Placental pericyte (primary cell): ENCODE measurements around a stretch of chr5.

DNA sequence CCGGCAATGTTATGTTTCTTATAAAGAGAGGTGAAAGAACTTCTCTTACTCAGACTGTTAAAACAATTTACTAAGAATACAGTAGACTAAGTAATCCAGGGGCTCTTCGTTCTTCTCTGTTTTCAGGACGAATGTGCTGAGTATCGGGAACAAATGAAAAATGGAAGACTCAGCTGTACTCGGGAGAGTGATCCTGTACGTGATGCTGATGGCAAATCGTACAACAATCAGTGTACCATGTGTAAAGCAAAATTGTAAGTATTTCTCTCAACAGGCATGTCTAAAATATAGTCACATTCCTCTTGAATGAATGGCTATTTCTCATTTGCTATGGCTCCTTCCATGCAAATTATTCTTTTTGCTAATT, 50.1 kb upstream of the SPINK14 start:
- CAGE, long polyA plus RNA = no peak

DNA sequence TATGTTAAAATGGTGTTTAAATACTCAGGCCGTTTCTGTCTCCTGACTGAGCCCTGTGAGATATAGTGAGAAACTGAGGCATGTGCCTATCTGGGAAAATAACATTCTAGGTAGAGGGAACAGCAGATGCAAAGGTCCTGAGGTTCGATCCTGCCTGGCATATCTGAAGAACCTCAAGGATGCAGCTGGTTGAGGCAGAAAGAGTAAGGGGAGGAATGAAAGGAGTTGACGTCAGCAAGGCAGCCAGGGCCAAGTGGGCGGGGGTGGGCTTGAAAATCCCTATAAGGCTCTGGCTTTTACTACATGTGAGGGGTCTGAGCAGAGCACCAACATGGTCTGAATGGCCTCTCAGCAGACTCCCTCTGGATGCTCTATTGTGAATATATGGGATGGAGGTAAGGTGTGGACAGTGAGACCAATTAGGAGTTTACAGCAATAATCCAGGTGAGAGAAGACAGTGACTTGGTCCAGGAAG, 69.7 kb downstream of the FBXO38 start:
- CAGE, long polyA plus RNA = no peak

- CAGE, long polyA plus RNA = no peak
These were observed 84.7 kb upstream of the HTR4 start for GRCh38 chr5:148738943-148739425.

- CAGE, long polyA plus RNA = no peak
These were observed 455 bp downstream of the ADRB2 start for GRCh38 chr5:148826888-148827244.

GRCh38 chr5:148843681-148844357, 17.4 kb downstream of the ADRB2 start:
- CAGE, long polyA plus RNA = no peak

DNA sequence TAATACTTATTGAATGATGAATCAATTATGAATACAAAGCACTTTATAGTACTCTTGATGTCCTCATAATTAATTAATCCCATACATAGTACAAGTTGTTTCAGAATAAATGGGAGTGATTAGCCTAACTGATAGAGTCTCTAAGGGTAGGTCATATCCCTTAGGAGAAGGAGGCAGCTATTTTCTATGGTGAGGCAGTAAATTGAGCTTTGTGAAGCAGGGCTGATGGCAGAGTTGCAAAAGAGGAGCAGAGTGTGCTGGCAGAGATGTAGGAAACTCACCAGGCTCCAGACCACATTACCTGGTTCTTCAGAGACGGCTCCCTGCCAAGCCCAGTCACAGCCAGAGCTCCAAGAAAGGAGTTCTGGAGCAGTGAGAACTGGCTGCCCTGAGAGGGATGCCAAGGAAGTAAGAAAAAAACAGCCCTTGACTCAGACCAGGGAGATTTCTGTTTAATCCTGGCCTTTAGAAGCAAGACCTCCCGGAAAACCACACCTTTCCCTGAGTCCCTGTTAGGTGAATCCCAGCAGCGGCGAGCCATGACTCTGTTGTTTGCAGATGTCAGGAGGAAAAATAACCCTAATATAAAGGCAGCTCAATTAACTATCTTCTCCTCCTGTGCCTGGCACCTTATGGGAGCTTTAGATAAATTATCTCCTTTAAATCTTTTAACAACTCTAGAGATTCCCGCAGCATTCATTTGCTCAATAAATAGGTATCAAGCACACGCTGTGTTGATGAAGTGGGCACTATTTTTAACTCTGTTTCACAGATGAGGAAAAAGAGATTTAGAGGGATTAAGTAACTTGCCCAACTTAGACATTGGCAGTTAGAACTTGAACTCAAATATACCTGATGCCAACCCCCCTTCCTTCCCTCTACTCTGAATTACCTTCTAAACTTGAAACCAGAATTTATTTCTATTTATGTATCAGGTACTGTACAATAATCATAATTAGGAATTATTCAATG, 112.7 kb downstream of the SH3TC2 start:
- CAGE, long polyA plus RNA = no peak

- CAGE, long polyA plus RNA = no peak
These were observed 5.9 kb upstream of the ABLIM3 start for GRCh38 chr5:149135391-149135839.

DNA sequence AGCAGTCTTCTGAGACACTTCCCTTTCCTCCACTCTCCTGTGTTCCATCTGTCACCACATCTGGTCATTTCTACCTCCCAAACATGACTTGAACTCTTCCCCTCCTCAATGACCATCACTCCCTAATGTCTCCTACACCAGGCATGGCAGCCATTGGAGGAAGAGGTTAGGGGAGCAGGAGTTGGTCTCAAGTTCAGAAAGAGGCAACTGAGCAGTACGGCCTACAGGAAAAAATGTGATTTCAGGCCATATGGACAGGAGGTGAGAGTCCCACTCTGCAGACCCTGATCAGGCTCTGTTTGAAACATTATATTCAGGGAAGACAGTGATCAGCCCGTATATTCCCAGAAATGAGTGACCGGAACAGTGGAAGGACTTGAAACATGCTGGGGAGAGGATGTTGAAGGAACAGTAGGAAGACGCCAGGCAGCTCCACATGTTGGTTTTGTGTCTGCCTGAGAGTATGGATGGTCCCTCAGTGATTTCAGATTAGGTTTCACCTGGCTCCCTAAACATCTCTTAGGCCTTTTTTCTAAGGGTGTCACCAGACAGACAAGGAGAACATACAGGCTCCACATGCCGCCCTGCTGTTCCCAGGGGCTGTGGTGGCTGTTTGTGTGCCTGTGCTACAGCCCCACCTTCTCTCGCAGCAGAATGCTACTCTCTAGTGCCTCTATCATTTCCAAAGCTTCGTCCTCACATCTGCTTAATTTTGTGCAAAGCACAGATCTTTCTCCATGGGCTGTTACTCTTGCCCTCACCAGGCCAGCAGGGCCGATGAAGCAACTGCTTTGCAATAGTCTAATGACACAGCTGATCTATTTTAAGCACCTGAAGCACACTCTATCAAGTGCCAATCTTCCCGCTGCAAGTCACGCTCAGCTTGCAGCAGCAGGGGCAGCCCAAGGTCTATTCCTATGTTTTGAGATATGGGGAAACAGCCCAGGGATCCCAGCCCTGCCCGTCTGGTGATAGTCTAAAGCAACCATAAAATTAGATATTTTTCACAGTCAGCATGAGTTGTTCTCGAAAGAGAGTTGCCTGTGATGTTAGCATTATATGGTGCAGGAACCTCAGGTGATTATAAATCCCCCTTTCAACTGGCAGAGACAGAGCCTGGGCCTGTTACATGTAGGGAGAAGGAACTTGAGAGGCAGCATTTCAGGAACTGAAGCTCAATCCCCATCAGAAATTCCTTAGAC, 12.4 kb downstream of the ABLIM3 start:
- CAGE, long polyA plus RNA = no peak

DNA sequence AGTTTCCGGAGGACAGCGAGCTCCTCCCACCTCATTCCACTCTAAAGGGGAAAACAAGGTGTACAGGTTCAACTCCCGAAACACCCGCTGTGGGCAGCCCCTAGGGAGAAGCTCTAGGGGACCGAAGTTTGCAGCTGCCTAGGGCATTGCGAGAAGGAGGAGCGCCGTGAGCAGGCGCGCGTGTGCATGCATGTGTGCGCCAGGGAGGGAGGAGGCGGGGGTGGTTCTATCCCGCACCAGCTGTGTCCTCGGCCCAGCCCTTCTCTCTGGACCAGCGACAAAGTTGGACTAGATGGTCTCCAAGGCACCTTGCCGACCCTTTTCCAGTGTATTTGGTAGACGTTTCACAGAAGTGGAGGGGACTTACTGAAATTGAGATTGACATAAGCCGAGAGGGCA, 610 bp downstream of the AFAP1L1 start:
- CAGE, long polyA plus RNA = no peak

DNA sequence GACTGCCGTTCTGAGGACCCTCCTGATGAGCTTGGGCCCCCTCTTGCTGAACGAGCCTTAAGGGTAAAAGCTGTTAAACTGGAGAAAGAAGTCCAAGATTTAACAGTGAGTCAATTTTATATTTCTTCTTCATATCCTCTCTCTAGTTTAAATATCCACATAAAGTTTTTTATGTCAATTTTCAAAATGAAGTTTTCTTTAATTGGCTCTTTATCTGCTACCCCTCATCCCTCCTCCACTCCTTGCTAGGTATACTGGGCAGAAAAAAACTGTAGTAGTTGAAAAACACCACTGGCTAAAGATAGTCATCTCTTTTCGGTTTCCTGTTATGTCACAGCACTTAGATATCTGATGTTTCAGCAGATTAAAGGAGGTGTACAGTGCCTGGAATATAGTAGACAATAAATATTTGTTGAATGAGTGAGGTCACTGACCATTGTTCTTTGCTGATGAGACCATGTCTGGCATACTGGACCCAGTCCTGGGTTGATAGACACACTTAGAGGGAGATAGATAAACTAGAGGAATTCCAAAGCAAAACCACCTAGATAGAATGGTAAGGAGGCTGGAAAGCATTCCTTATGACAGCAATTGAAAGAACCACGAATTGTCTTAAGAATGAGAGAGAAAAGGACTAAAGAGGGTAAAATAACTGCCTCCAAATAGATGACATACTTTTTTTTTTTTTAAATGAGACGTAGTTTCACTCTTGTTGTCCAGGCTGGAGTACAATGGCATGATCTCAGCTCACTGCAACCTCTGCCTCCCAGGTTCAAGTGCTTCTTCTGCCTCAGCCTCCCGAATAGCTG, 3.2 kb downstream of the GRPEL2 start:
- CAGE, long polyA plus RNA = no peak

DNA sequence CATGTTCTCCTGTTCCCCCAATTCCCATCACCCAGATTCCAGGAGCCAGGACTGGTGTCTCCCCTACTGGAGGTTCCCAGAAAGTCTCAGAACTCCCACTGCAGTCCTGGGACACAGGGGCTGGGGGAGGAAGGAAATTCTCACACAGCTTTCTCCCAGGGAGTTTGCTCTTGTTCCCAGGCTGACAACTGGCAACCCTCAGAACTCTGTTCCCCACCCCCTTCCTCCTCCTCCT, 27.1 kb upstream of the IL17B start:
- CAGE, long polyA plus RNA = no peak

DNA sequence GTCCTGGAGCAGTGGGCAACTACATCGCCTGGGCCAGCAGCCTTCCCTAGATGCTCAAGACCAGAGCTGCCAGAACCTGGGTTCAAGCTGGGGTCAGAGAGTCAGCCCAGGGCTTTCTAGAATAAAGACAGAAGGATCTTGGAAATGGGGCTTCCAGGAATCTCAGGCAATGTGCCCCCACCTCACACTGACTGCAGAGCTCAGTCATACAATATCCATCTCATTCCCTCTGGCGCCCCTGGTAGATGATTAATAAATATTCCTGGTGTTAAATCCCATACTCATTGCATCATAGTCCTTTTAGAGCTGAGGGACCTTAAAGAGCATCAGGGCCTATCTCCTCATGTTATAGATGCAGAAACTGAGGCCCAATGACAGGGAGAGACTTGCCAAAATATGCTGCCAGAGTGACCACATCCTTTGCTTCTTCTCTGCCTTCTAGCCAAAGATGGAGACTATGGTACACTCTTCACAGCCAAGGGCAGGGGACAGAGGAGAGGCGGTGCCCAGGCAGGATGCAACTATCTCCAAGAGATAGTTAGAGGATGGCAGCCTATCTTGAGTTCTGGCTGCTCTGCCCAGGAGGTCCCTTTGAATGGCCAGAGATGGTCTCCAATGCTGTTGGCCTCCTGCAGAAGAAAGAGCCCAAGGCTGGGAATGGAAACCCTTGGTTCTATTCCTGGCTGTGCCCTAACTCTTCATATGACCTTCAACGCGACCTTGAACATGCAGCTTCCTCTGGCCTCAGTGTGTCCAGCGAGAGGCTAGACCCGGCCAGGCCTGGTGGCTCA, 36.2 kb upstream of the IL17B start:
- CAGE, long polyA plus RNA = no peak

GRCh38 chr5:149481810-149482206, 69.4 kb downstream of the CSNK1A1 start:
- CAGE, long polyA plus RNA = no peak

DNA sequence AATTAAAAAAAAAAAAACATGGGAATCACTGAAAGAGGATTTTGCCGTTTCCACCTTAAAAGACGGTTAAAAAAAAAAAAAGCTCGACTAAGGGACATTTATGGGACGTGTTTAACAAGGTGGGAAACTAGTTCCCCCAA, 859 bp downstream of the CSNK1A1 start:
- CAGE, long polyA plus RNA = no peak

GRCh38 chr5:149618523-149619455, 37.5 kb downstream of the ARHGEF37 start:
- CAGE, long polyA plus RNA = no peak

DNA sequence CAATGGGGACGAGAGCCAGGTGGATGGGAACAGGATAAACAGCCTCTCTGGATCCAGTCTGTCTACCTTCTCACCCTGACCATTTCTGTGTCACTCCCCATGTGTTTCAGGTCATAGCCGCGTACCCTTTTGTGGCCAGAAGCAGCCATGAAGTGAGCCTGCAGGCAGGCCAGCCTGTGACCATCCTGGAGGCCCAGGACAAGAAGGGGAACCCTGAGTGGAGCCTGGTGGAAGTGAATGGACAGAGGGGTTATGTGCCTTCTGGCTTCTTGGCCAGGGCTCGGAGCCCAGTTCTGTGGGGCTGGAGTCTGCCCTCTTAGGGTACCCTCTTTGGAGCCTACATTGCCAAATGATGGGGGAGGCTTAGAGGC, 50.6 kb downstream of the ARHGEF37 start:
- CAGE, long polyA plus RNA = no peak

GRCh38 chr5:149632243-149633443, 51.3 kb downstream of the ARHGEF37 start:
- CAGE, long polyA plus RNA = no peak

DNA sequence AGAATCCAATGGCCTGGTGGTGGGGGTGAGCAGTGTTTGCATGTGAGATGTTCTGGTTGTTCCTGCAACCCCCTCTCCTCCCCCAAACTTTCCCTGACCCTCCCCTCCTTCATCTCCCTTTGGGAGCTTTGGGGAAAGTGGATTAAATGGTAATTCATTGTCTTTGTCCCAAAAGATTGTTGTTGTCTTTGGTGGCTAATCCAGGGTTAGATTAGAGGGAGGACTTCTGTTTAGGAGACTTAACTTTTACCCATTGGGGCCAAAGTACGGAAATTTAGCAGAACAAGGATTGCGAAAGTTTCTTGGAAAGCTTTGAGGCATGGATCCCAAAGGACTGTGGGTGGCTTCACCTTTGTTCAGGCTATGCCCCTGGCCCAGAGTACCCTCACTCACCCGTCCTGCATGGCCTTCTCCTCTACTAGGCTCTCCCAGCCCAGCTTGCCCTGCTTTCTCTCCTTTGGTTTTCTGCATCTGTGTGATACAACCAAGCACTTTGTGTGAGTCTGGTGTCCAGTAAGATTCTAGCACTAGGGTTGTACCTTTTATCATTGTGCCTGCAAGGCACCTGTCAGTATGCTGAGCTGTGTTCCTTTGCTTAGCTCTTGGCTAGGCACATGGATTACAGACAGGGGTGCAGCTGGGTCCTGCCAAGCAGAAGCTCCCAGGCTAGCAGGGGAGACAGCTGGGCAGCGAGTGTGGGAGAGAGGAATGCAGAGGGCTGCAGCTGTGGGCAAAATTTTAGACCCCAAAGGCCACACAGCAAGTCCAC, 3.1 kb downstream of the PPARGC1B start:
- CAGE, long polyA plus RNA = no peak

DNA sequence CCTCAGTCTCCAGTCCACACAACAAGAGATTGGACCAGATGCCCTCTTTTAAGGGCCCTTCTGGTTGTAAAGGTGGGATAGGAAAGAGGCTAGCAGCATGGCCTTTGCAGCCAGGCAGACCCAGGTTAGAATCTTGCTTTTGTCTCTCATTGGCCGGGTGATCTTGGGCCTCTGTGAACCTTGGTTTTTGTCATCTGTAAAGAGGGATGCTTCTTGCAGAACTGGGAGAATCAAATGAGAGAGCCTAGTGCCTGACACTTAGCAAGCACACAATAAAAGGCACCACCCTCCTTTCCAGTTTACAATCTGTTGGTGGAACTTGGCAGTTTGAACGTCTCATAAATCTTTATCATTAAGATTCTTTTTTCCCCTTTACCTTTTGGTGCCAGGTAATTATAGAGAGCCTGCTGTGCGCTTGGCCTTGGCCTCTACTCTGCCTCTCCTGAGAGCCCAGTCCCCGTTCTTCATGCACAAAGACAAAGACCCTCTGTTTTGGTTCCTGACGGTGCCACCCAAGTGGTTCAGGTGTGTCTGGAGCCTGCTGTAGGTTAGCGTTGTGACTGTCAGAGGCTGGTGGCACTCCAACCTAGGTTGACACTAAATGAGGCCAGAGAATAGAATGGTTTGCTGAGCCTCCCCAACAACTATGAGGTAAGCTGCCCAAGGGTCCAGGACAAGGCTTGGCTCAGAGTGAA, 55.2 kb downstream of the PPARGC1B start:
- CAGE, long polyA plus RNA = no peak

DNA sequence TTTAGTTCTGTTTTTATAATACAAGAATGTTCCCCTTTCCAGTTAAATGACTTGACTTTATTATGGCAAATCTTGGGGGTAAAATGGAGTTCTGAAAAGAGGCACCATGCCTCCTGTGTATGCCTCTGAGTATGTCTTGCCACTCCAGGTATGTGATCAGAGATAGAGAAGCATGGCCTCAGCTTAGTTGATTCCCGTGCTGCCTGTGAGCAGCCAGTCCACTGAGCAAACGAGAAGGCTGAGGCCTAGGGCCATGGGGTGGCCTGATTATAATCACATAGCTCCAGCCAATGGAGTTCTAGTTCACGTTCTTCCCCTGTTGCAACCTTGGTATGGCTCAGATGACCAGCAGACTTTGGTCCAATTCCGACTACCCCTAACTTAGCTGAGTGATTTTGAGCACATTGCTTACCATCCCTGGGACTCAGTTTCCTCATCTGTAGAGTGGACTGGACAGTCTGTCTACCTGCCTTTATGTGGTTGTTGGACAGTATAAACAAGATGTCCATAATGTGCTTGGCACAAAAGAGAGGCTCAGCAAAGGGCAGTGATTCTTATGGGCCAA, 68.3 kb downstream of the PPARGC1B start:
- CAGE, long polyA plus RNA = no peak